Colon Carcinoma Metastatic in the Brain (tissue), 2 donors: ENCODE data around the genes DBNDD2 and SPINT3.

DNA sequence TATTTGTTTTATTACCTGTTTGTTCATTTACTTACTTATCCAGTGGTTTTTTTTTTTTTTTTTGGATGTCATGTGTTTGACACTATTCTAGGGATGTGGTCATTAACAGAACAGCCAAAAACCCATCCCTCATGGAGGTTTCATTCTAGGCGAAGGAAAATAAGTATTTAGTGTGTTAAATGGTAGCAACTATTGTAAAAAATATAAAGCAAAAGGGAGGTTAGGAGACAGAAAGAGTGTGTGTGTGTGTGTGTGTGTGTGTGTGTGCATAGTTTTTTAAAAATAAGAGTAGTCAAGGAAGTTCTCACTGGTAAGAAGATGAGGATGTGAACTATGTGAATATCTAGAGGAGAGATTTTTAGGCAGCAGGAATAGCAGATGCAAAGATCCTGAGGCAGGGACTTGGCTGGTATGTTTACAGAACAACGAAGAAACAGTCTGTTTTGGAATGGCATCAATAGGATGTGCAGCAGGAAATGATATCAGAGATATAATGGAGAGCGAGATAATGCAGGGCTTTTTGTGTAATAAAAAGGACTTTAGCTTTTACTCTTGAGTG, 59.9 kb downstream of the STK4 start:
- PRO-cap, 2 experiments, result no peak in any of the 2 experiments

DNA sequence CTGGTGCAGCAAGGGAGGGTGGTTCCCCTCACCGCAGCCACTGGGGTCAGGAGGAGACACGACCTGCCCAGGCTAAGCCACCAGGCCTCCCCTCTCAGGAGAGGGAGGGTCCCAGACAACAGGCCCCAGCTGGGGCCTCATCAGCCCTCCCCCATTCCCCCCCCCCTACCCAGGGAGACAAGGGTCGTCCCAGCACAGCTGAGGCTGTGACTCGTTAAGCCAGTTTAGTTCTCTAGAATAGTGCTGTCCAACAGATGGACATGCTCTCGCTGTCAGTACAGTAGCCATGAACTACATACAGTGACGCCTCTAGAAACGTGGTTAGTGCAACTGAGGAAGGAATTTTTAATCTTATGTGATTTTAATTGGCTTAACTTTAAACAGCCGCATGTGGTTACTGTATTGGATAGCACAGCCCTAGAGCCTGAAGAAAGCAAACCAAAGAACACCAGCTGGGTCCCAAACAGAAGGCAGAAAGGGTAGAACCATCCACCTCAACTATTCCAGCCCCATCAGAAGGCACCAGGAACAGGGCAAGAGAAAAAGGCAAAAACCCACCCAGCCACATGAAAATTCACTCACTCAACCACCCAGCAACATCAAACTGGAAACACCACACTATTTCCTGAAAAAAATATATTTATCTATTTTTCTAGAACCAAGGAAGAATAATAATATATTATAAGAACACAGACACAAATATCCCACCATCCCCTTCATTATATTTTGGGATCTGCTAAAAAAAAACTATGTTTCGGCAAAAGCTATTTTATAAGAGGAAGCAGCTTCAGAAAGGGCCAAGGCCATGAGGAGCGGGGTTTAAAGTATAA, 17.6 kb upstream of the MATN4 start:
- PRO-cap, 2 experiments, result no peak in any of the 2 experiments

DNA sequence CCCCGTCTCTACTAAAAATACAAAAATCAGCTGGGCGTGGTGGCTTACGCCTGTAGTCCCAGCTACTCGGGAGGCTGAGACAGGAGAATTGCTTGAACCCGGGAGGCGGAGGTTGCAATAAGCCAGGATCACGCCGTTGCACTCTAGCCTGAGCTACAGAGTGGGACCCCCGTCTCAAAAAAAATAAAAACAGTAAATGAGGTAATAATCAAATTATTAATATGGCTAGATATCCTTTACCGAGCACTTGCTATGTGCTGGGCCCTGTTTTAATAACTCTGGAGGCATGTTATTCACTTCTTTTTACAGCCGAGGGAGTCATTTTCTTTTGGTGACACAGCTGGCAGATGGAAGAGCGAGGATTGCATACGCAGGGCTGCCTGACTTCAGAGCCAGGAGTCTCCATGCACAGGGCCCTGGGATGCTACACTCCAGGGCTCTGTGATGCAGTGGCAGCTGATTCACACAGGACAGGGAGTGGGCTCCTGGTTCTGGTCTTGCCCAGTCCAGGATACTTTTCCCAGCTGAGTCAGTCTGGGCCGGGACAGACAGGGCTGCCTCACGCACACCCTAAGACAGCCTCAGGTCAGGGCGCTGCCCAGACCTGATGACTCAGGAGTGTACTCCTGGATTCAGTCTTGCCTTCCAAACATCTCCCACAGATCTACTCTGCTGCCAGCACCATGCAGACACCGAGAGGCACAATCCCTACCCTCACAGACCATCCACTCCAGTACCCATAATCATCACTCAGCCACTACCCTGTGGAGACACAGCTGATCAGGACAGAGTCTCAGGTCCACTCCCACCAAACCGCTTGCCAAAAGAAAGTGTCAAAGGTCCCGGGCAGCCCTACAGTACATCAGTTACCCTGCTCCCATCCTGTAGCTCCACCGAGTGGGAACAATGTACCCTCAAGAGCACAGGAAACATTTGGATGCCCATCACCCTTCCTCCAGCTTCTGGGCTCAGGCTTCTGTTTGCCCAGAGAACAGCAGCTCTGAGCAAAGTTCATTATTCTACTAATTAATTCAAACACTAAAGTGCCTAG, 11.7 kb downstream of the SDC4 start:
- PRO-cap, 2 experiments, result peak in 1 of 2 experiments; most common plus-strand start position 661 of the sequence (in 1)

GRCh38 chr20:45340223-45340979, 7.8 kb downstream of the SDC4 start:
- PRO-cap, 2 experiments, result no peak in any of the 2 experiments

- PRO-cap, 2 experiments, result no peak in any of the 2 experiments
Measured at GRCh38 chr20:45341326-45341928, 6.8 kb downstream of the SDC4 start.

- PRO-cap, 2 experiments, result no peak in any of the 2 experiments
Measured at GRCh38 chr20:45407726-45408434, at the start of gene DBNDD2. Gene DBNDD2 (plus strand): TSS chr20:45408289.

DNA sequence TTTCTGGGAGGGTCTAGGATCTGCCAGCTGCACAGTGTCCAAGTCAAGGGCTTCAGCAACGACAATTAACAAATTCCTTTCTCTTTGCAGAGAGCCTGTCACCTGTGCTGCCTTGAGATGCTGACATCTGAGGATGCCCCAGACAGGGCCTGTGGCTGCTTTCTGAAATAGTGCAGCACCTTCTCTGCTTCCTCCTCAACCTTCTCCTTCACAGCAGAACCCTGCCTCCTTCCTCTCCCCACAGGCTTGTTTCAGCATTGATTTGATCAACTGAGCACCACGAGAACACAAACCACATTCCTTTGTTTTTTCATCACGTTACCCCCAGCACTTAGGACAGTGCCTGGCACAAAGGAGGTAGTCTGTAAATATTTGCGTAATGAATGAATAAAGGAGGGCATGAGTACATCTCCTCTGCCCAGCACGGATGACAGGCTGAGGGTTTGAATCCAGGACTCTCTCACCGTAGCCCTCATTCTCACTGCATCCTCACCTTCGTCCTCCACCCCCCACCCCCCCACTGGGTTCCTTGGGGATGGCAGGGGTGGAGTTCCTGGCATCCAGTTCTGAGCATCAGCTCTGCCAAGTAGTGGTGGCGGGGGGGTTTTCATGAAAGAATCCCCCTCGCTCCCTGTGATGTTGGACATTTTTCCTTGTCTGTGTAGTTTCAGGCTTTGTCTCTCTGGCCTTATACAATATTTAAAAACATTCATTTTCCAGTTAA, 21.2 kb upstream of the WFDC2 start:
- PRO-cap, 2 experiments, result no peak in any of the 2 experiments

- PRO-cap, 2 experiments, result no peak in any of the 2 experiments
Measured at GRCh38 chr20:45515416-45515800, at the start of gene SPINT3. Gene SPINT3 (minus strand): TSS chr20:45515622.

DNA sequence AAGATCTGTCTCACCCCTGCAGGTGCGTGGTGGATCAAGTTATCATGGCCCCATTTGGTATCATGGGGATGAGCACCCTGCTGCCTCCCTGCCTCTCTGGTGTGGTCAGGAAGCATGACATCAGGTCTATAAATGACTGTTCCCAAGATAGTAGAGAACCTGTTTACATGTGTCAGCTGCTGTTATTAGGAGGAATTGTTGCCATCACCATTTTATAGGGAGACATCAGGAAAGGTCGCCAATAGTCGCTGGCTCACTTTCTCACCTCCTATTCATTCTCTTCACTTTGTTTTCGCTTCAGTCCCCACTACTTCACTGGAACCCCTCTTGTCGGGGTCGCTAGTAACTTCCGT, 4.7 kb downstream of the DNTTIP1 start:
- PRO-cap, 2 experiments, result no peak in any of the 2 experiments

GRCh38 chr20:45882707-45883346, 1.8 kb downstream of the ZSWIM1 start:
- PRO-cap, 2 experiments, result no peak in any of the 2 experiments

DNA sequence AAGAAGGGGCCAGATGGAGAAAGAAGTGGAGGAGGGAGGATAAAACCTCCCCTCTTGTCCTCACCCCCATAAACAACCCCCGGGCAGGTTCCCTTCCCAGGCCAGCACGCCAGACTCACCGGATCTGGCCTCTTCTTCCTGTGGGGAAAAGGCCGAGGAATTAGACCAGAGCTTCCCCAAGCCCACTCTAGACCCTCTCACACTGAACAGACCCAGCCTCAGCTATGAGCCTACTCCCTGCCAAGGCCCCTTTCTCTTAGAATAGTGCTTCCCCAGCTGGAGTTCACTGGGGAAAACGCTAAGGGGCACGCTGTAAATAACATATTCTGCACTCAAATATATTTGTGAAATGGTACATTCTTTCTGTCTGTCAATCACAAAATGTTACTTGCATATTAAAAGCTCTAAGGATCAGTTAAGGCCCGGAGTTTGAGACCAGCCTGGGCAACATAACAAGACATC, 11.2 kb downstream of the ZNF335 start:
- PRO-cap, 2 experiments, result no peak in any of the 2 experiments

- PRO-cap, 2 experiments, result peak in 1 of 2 experiments; most common minus-strand start chr20:45993548 (in 1)
Measured at GRCh38 chr20:45993313-45993908, 15.3 kb upstream of the MMP9 start.

DNA sequence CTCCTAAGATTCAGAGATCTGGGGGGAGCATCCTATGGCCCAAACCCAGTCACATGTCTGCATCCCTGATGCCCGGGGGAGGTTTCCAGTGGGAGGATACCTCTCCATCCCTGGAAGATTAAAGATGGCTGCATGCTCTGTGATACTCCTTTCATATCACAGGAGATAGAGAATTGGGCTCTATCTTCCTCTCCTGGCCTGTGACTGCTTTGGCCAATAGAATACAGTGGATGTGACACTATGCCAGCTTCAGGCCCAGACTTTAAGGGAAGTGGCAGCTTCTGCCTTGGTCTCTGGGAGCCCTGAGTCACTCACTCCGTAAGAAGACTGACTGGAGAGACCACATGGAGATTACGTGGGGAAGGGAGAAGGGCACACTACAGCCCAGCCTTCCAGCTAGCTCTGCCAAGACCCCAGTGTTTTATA, 10.4 kb upstream of the MMP9 start:
- PRO-cap, 2 experiments, result no peak in any of the 2 experiments

GRCh38 chr20:46008167-46008718, 465 bp upstream of the MMP9 start:
- PRO-cap, 2 experiments, result no peak in any of the 2 experiments

- PRO-cap, 2 experiments, result no peak in any of the 2 experiments
Measured at GRCh38 chr20:46206828-46207258, 88.7 kb downstream of the CD40 start.

DNA sequence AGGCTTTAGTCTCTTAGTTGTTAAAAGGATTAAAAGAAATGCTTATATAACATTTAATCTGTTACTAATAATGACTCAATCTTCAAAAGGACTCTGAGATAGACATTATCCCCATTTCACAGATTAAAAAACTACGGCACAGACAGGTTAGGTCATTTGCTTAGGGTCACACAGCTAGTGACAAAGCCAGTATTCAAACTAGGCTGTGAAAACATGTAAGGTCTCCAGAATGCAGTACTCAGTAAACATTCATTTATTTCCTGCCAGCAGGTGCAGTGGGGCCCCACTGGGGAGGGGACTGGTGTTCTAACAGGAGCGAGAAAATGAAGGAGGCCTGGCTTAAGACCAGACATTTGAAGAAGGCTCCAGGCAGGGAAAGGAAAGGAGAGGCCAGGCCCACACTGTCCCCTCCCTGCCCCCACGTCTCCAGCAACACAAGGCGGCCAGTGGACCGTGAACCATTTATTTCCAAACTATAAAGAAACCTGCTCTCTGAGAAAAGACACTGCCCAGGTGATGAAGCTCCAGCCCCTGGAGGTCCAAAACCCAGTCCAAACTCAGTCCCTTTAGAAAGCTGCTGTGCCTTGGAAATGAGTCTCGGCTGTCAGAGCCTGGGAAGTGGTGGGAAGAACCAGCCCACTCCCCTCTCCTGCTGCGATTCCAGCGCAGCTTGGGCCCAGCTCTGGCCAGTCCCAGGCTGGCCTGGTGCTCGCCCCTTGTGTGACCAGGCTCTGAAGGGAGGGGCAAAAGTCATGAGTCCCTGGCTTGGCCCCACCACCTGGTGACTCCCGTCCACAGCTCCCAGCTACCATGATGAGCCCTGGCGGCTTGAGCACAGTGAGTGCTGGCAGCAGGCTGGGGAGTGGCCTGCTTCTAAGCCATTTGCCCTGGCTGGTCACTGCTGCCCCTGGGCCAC, 14.5 kb downstream of the SLC35C2 start:
- PRO-cap, 2 experiments, result no peak in any of the 2 experiments

DNA sequence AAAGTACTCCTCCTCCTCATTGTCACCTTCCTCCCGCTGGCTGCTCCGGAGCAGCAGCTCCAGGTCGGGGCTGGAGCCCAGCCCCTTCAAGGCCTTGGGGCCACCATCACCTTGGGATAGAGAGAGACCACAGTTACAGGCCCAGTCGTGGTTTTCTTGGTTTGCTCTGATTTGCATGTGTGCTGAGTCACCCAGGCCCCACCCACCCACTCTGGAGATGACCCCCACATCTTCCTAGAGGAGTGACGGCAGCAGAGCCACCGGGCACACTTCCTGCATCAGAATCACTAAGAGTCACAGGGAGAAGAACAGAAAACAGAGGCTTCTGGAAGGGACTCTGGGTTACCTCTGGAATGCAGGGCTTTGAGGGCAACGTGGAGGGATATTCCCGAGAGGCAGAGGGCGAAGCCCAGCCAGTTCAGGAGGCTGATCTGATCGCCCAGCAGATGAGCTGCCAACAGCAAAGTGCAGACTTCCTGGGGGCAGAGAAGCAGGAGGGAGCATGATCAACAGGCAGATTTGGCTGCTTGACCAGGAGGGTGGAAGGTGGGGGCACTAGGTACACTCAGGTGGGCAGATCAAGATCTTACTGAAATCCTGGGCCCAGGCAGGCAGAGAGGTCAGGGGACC, 13.7 kb downstream of the SLC35C2 start:
- PRO-cap, 2 experiments, result no peak in any of the 2 experiments

DNA sequence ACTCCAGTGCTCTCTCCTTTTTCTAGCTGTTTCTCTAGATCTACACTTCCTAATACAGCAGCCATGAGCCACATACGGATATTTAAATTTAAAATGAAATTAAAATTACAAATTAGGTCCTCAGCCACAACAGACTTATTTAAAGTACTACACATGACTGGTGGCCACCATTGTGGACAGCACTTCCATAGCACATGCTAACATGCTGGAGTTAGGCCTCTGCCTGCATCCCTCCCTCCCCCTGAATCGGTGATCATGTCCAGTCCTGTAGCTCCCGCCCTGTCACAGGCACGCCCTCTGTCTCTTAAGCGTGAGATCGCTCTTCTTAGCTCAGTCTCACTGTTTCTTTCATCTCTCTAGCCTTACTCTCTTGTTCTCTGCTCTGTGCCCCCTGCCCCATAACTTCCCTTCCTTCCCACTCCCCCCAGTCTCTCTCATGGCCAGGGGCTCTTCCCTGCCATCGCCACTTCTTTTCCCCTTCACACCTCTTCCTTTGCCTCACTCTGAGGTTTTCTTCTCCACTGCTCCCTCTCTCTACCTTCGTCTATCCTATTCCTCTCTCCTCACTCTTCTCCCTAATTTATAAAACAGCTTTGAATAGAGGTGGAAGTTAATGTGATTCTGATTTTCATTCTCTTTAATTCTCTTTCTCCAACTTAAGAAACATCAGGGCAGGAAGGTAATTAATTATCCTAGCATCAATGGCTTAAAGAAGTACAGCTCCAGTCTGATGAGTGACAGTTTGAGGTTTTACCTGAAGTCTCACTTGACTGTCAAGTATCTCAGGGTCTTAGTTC, 13.4 kb upstream of the SLC35C2 start:
- PRO-cap, 2 experiments, result no peak in any of the 2 experiments

- PRO-cap, 2 experiments, result no peak in any of the 2 experiments
Measured at GRCh38 chr20:46558480-46559114, 8.1 kb upstream of the OCSTAMP start.

GRCh38 chr20:47295509-47296802, 60.5 kb downstream of the ZMYND8 start:
- PRO-cap, 2 experiments, result no peak in any of the 2 experiments